A172 (cell line): Measurements from ENCODE around the genes FAM181B, DDIAS and RAB30.

GRCh38 chr11:78427562-78428441 lies 10.2 kb upstream of the GAB2 start:
- RAMPAGE, long total RNA = no peak

DNA sequence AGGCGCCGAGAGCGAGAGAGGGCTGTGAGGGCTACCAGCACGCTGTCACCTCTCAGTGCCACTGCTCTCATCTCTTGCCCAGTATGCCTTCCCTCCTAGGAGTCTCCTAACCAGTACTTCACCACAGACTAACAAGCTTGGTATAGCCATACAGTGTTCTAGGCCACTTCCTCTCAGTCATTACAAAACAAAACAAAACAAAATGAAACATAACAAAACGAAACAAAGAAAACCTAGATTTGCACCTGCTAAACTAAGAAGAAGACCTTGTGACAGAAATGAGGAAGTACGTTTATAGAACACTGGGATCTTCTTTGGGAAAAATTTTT lies 47.8 kb upstream of the GAB2 start:
- RAMPAGE, long total RNA = no peak

DNA sequence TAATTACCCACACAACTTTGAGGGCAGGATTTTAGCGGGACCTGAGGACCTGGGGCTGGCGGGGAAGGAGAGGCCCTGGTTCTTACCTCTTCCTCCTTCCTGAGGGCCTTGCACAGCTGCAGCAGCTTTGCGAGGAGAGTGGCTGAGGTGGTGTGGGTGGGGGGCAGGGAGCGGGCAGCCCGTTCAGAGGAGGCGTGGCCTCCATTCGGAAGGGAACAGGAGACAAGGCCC lies 76.4 kb upstream of the NARS2 start:
- RAMPAGE, long total RNA = no peak

- RAMPAGE, long total RNA = no peak
Observed at GRCh38 chr11:78661993-78662247, 87.3 kb upstream of the NARS2 start.

DNA sequence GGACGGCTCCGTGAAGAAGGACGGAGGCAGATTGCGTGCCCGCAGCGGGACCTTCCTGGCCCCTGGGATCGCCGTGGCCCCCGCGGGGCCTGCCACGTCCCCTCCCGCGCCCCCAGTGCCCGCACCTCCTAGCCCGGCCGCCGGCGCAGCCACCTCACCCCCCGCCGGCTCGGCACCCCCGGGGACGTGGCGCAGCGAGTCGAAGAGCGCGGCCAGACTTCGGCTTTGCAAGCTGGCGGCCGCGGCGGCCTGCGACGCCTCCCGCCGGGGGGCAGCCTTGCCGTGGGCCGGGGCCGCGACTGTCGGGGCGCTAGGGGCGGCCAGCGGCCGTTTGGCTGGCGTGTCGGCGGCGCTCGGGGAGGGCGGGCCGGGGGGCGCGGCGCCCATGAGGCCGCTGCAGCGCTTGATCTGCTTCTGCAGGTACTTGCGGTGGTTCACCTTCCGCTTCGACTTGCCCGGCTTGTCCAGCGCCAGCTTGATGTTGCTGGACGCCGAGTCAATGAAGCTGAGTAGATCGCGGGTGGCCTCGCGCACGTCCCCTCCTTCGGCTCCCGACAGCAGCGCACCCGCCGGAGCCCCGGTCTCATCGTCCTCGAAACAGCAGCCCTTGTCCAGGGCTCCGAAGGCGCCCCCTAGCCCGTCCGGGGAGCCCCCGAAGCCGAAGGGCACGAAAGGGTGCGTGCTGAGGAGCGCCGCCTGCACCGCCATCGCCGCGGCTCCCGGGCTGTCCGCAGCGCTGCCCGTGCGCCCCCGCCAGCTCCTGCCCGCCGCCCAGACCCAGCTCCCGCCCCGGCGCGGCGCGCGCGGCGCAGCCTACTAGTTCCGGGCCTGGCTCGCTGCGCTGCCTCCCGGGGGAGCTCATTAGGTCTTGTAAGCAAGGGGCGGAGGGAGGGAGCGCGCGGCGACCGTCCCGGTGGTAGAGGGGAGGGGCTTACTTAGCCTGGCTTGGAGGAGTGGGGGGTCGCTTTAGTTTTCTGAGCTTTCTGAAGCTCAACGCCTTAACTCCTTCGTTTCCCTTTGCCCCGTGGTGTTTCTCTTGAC lies at the start of gene FAM181B:
TSS of gene FAM181B (minus strand) at position 843 of the 1,041 bp plus-strand sequence.
- RAMPAGE, long total RNA = no peak

DNA sequence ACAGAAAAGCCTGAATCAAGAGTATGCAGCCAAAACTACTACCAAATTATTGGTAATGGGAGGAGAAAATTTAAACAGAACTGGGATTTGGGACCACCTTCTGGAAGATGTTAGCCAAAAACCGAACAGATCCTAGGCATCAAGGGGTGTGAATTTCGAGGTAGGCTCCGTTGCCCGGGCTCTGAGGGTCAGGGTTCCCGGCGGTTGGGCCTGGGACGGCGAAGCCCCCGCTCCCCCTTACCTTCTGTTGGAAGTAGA lies 307 bp downstream of the PRCP start:
- RAMPAGE, long total RNA = no peak

- RAMPAGE, long total RNA = start-site peak on the plus strand at chr11:82901748-82901785, 25 and 27 reads in 2 replicates
Observed at GRCh38 chr11:82901238-82901949, at the start of gene DDIAS. TSS of gene DDIAS (plus strand) at chr11:82901736.

DNA sequence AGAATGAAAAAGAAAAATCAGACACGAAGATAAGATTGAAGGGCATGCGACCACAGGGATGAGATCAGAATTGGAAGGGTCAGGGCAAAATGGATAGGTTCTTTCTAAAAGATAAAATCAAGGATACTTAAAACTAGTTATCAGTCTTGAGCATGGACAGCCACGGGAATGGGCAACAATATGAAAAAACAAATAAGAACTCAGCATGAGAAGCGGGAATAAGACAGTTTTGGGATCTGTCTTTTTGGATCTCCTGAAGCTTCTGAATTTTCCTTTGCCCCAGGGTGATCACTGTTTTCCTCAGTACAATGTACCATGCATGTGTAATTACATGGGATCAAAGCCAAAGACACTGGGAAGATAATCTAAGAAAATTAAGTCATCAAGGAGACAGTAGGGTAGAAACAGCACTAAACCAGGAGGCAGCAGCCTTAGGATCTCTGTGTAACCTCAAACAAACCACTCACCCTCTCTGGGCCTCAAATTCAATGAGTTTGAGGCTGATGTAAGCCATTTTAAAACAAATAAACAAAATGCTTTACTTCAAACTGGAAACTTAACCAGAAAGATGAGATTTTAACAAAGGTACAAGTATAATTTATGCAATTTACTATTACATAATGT lies 77.2 kb downstream of the RAB30 start:
- RAMPAGE, long total RNA = no peak

- RAMPAGE, long total RNA = no peak
Observed at GRCh38 chr11:83034998-83035908, 36.4 kb downstream of the RAB30 start.

- RAMPAGE, long total RNA = no peak
Observed at GRCh38 chr11:83070725-83070933, 1.1 kb downstream of the RAB30 start.

GRCh38 chr11:83070934-83071955 lies at the start of gene RAB30:
TSS of gene RAB30 (minus strand) at chr11:83071897.
- RAMPAGE, long total RNA = start-site peak on the minus strand at chr11:83071793-83071856, 63 and 102 reads in 2 replicates

DNA sequence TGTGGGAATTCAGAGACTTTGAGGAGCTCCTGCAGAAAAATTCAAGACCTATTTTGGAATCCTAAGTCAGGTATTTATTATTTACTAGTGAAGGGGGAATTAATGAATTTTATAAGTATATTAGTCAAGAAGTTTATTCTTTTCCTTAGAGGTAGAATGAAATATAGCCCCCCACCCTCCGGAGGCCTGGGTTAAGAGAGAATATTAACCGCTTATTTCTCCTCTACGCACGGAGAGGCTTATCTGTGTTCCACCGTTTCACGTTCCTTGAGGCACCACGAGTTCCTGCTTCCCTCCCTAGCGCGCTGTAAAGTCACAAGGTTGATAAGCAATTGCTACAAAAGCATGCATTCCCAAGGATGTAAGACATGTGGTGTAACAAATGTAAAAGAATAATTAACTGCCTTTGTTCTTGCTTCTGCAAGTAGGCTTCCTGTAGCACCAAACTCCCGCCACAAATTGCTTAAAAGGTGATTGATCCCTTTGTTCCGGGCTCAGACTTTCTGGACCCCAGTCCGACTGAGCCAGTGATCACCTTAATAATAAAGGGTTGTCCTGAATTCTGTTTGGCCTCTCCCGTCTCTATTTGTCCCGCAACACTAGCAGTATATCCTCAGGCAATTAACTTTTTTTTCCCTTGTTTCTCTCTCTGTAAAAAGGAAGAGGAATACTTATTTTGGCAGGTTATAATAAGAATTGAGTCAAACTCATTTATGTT lies 1.5 kb upstream of the ANKRD42 start:
- RAMPAGE, long total RNA = no peak

GRCh38 chr11:83508674-83509327 lies 222.6 kb upstream of the CCDC90B start:
- RAMPAGE, long total RNA = no peak

DNA sequence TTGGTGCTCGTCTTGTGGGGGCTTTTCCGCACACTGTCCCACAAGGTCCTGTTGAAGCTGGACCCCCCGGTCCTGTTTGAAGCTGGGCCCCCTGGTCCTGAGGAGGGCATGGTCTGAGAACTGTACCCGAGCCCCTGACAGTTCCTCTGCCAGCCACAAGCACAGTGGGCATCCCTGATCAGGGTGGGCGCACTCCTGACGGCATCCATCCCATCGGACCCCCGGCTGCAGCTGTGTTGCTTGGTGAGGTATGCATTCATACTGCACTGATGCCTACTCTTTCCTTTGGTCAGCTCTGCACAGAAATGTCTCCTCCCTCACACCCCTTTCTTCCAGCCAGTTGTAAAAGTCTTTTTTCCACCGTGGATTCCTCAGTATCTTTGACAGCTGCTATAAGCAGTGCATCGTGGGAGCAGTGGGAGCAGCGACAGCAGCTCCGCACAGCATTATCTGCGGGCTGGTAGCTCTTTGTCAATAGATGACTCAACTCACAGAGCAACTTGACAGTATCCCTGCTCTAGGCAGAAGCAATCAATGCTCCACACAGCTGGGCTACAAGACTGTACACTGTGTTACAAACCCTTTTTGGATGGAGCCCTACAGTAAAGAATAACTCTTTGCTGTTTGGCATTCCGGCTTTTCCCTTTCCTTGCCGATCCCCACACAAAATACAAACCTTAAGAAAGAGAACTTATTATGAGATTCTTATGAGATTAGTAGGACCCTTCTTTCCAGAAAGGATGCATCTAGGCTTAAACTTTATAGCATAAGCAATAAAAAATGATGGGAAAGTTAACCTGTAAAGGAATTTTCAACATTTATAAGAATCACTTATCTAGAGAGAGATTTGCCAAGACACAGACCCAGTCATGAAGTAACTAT lies 1031.0 kb upstream of the CCDC90B start:
- RAMPAGE, long total RNA = no peak

DNA sequence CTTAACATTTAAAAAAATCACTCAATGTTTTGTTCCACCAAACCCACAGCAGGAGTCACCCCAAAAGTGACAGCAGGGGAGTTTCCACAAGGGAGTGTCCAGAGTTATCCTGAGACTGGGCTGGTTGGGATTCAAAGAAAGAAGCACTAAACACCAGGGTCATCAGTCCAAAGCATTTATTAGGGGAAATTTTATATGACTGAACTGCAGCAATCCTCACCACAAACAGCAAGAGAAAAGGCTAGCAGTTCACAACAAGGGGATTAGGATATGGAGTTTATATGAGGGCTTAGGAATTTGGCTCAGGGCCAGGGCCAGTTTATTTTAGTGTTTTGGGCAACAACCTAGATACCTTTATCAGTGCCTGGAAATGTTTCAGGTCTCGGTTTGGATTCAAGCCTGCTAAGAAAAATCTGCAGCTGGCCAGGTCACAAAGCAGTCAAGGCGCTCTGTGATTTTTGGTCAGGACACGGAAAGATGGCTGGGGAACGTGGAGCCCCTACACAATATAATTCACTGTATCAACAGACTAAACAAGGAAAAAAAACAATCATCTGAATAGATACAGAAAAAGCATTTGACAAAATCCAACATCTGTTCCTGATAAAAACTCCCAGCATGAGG lies 4.5 kb upstream of the TMEM126A start:
- RAMPAGE, long total RNA = no peak

DNA sequence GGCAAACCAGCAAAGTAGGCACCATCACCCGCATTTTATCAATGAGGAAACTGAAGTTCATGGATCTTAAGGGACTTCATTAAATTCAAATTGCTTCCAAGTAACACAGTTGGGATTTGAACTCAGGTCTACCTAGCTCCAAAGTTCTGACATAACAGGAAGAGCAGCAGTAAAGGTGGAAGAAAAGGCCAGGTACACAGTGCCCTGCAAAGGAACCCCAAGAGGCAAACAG lies 36.7 kb downstream of the SYTL2 start:
- RAMPAGE, long total RNA = no peak

DNA sequence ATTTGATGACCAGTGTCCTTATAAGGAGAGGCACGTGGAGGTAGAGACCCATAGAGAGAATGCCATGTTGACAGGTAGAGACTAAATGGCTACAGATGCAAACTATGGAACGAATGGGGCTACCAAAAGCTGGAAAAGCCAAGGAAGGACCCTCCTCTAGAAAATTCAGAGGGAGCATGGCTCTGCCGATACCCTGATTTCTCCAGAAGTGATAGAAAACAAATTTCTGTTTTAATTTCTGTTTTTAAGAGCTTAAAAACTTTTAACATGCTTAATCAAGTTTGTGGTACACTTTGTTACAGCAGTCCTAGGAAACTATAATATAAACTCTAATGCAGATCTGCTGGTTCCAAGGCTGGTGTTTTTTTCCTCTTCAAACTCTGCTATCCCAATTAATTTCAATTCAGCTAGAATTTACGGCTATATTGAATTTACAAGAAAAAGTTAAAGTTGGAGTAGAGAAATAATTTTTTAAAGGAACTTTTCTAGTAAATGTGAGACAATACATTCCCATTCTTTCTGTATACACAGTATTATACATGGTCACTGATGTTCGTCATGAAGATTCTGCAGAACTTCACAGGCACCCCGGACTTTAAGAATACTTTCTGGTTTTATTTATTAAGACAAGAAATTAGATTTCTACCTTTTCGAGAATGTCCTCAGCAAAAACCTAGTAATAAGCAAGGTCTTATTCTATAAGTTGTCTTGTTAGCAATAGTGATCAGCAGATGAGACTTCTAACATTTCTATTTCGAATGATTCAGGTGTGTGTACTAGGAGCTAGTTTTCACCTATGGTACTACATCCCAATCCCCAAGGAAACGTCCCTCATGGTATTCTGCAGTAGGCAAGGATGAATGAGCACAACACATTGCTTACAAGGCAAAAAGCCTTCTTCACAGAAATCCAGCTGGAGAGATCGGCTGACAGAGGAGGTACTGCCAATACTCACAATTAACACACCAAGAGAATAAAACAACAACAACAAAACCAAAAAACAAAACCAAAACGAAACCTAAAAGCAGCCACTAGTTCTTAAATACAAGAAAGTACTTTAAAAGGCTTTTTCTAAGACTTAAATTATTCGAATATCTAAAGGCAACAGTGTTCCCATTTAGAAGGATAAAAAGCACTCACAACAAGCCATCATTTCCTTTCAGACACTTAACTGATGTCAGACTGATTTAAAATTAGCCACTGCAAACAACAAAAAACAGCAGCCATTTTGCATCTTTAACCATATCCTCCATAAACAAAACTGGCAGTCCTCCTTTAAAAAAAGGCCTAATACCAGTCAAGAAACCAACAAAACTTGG lies 101.7 kb downstream of the PICALM start:
- RAMPAGE, long total RNA = no peak

DNA sequence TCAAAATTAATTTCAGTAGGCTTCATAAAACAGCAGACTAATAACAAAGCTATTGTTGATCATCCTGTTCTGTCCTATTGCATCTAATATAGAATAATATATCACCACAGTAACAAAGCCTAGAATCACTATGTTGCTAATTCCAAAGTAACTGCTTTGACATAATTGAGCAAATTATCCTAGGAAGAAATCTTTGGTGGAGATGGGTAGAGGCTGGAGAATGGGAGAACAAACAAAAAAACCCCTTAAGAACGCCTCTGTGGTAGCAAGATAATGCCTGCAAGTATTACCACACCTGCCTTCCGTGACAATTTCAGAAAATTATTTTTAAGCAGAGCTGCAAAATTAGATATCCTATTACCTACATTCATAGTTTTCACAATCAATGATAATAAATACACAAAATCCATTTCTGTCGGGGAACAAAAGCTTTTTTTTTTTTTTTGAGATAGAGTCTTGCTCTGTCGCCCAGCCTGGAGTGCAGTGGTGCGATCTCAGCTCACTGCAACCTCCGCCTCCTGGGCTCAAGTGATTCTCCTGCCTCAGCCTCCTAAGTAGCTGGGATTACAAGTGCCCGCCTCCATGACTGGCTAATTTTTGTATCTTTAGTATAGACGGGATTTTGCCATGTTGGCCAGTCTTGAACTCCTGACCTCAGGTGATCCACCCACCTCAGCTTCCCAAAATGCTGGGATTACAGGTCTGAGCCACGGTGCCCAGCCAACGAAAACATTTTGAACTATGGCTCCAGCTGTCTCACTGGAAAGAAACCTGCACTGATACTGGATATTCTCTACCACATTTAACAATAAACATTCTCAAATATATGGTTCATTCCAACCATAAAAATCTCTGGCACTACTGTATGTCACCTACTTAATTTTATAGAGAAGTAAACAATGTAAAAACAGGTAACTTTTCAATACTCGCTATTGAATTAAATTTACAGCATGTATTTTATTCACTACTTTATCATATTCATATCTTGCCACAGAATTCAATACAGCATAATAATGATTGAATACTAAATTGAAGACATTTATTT lies 58.7 kb downstream of the PICALM start:
- RAMPAGE, long total RNA = no peak

- RAMPAGE, long total RNA = no peak
Observed at GRCh38 chr11:86058649-86059513, 10.0 kb downstream of the PICALM start.

GRCh38 chr11:86064176-86064936 lies 4.5 kb downstream of the PICALM start:
- RAMPAGE, long total RNA = no peak